Occipital lobe (tissue), 2 donors: Measurements from ENCODE around the gene RPS15.

GRCh38 chr19:912162-912553, 861 bp downstream of the R3HDM4 start:
- RAMPAGE, long total RNA: no peak

GRCh38 chr19:1016389-1017038, 4.4 kb downstream of the TMEM259 start:
- RAMPAGE, long total RNA: no peak

GRCh38 chr19:1017039-1017880, 3.7 kb downstream of the TMEM259 start:
- RAMPAGE, long total RNA: no peak

GRCh38 chr19:1035758-1036683, 3.9 kb upstream of the ABCA7 start:
- RAMPAGE, long total RNA: no peak

DNA sequence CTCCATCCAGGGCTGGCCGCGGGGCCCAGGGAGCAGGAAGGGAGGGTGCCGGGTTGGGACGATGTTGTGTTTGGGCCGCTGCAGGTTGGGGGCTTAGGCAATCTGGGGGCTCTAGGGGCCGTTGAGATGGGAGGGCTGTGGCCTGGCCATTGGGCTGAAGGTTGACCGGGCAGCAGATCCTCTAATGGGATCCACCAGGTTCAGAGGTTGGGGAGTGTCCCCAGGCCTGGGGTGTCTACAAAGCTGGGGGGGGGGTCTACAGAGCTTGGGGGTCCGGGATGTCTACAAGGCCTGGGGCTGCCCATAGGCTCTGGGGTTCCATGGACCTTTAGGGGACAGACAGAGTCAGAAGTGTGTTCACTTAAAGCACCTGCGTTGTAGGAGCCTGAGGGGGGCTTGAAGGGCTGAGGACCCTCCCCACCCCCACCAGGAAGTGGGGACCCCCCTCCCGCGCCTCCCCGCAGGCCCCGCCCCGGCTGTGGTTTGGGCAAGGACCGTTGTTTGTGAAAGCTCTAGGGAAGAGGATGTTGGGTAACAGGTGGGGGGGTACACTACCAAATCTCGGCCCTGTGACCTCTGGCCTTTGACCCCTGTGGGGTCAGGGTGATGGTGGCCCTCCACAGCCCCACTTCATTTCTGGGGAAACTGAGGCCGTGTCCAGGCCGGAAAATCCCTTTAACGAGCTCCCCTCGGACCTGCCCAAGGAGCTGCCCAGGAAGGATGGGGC, 906 bp downstream of the ARHGAP45 start:
- RAMPAGE, long total RNA: no peak

GRCh38 chr19:1068437-1069046, 1.6 kb downstream of the ARHGAP45 start:
- RAMPAGE, long total RNA: no peak

- RAMPAGE, long total RNA: no peak
These were observed 23.2 kb downstream of the SBNO2 start for GRCh38 chr19:1150785-1151335.

DNA sequence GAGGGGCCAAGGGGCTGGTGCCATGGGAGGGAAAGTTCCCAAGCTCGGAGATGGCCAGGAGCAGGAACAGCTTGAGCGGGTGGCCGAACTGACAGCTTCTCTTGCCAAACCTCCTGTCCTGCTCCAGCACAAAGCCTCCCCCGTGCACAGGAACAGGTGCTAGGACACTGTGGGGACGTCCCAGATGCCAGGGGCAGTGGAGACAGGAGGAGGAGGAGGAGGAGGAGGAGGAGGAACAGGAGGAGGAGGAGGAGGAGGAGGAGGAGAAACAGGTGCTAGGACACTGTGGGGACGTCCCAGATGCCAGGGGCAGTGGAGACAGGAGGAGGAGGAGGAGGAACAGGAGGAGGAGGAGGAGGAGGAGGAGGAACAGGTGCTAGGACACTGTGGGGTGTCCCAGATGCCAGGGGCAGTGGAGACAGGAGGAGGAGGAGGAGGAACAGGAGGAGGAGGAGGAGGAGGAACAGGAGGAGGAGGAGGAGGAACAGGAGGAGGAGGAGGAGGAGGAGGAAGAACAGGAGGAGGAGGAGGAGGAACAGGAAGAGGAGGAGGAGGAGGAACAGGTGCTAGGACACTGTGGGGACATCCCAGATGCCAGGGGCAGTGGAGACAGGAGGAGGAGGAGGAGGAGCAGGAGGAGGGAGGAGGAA, 9.8 kb downstream of the SBNO2 start:
- RAMPAGE, long total RNA: no peak

GRCh38 chr19:1169675-1170764, 4.0 kb downstream of the SBNO2 start:
- RAMPAGE, long total RNA: no peak

DNA sequence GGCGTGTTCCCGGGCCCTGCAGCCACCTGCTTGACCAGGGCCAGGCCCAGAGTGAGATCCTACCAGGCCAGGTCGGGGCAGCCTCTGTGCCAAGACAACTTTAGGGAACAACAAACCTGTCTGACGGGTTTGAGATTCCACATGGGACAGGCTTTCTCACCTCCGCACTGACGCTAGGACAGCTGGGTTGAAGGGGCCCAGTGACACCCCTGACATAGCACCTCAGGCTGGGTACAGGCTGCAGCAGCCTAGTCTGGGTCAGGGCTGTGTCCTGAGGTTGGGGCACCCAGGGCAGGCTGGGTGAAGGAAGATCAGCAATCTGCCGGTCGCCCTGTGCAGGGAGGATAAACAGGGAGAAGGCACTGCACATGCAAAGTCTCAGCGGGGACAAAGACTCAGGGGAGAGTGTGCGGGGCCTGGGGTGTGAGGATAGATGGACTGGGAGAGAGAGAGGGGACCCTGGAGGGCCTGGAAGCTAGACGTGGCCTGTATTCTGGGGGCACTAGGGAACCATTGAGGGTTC, 7.7 kb upstream of the SBNO2 start:
- RAMPAGE, long total RNA: no peak

DNA sequence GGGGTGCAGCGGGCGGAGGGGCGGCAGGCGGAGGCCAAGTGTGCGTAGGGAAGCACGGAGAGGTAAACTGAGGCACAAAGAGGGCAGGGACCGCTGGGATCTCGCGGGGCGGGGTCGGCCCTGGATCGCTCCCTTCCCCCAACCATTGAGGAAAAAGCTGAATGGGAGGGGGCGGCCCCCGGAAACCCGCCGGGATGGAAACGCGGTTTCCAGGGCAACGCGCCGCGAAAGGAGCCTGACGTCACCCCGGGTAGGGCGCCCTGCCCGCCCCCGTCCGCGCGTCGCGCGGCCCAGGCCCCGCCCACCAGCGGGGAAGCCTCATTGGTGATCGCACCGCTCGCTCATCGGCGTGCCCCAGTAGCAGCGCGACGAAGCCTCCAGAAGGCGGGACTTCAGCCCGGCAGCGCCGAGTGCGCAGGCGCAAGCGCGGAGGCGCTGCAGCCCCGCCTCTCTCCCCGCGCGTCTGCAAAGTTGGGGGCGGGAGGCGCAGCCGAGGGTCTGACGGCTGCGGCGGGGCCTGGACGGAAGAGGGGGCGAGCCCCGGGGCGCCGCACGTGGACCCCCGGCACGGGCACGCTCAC, 8.4 kb upstream of the CIRBP start:
- RAMPAGE, long total RNA: start-site peak on the plus strand centred at position 487 of the sequence, 116 bp wide, 156 and 91 reads in 2 replicates

GRCh38 chr19:1282660-1282866, 3.1 kb upstream of the EFNA2 start:
- RAMPAGE, long total RNA: no peak

DNA sequence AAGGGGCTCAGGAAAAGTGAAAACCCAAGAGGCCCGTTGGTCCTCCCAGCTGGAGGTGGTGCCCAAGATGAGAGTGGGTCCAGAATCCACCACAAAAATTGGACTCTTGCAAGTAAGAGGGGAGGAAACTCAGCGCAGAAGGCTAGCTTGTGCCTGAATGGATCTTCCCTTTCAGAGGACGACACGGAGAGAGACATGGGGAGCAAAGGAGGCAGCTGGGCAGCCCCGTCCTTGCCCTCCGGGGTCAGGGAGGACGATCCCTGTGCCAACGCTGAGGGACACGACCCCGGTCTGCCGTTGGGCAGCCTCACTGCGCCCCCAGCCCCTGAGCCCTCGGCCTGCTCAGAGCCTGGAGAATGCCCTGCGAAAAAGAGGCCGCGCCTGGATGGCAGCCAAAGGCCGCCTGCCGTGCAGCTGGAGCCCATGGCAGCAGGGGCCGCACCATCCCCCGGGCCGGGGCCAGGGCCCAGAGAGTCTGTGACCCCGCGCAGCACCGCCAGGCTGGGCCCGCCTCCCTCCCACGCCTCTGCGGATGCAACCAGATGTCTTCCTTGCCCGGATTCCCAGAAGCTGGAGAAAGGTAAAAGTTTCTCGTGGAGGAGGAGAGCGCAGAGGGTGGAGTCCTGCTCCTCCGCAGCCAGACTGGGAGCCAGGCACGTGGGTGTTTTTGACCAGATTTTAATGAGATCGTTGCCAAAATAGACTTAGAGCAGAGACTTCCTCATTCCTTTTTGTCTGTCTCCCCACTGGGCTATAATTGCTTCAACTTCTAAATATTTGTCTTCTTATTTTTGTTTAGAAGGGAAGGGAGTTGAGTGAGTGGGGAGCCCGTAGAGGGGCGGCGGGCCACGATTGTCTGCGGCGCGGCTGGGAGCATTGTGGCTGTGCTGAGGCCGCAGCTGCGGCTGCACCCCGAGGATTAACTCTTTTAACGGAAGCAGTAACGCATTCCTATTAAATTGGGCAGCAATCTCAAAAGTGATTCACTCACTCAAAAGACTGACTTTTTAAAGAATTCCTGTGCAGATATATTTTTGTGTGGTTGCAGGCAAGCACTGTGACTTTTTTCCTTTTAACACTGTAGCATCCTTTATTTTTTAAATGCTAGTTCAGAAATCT, 6.1 kb downstream of the PWWP3A start:
- RAMPAGE, long total RNA: no peak

GRCh38 chr19:1361952-1362476, 7.3 kb downstream of the PWWP3A start:
- RAMPAGE, long total RNA: no peak

DNA sequence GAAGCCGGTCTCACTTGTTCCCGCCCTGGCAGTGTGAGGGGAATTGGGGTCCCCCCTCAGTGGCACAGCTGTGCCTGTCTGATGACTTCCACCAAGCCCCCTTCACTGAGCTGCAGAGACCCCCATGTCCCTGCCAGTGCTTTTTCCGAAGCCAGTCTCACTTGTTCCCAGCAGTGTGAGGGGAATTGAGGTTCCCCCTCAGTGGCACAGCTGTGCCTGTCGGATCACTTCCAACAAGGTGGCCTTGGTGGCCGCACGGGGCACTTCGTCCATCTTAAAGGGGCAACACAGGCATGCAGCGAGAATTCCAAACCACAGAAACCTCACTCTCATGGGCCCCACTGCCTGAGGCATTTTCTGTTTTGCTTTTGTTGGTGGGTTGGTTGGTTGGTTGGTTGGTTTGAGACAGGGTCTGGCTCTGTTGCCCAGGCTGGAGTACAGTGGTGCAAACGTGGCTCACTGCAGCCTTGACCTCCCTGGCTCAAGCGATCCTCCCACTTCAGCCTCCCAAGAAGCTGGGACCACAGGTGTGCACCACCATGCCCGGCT, 3.8 kb upstream of the NDUFS7 start:
- RAMPAGE, long total RNA: no peak

DNA sequence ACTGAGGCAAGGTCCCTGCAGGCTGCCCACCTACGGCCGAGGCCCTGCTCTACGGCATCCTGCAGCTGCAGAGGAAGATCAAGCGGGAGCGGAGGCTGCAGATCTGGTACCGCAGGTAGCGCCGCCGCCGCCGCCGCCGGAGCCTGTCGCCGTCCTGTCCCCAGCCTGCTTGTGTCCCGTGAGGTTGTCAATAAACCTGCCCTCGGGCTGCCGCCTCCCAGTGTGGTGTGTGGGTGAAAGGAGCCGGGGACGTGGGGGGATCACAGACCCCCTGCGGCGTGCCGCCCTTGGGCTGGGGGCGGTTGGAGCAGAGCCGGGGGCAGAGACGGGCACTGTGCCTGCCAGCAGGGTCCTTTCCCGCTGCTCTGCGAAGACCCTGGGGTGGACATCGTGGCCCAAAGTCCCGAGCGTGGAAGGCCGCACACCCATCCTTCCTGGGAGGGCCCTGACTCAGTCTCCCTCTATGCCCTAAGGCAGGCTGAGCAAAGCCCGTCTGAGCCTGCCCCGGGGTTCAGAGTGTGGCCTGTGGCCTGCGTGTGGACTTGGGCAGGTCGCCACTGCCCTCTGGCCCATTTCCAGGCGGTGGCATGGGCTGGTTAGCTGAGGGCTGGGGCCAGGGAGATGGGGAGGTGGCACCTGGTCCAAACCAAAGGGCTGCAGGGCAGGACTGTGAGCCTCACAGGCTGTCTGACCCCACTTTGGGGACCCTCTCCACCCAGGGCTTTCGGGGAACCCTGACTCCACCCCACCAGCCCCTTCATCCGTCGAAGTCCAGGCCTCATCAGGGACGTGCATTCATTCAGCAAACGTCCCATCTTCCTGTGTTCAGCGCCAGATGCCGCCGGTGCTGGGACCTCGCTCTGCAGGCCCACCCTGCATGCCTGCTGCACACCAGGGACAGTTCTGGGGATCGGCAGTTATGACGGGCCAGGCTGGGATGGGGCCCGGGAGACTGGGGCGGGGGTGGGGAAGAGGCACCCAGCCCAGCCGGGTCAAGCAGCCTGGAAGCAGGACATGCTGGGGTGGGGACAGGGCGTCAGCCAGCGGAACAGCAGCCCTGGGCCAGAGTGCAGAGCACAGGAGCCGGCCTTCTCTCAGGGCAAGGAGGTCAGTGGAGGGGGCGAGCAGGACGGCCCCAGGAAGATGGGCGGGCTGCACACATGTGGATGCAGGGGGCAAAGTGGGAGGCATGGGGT, 5.6 kb downstream of the GAMT start:
- RAMPAGE, long total RNA: no peak

DNA sequence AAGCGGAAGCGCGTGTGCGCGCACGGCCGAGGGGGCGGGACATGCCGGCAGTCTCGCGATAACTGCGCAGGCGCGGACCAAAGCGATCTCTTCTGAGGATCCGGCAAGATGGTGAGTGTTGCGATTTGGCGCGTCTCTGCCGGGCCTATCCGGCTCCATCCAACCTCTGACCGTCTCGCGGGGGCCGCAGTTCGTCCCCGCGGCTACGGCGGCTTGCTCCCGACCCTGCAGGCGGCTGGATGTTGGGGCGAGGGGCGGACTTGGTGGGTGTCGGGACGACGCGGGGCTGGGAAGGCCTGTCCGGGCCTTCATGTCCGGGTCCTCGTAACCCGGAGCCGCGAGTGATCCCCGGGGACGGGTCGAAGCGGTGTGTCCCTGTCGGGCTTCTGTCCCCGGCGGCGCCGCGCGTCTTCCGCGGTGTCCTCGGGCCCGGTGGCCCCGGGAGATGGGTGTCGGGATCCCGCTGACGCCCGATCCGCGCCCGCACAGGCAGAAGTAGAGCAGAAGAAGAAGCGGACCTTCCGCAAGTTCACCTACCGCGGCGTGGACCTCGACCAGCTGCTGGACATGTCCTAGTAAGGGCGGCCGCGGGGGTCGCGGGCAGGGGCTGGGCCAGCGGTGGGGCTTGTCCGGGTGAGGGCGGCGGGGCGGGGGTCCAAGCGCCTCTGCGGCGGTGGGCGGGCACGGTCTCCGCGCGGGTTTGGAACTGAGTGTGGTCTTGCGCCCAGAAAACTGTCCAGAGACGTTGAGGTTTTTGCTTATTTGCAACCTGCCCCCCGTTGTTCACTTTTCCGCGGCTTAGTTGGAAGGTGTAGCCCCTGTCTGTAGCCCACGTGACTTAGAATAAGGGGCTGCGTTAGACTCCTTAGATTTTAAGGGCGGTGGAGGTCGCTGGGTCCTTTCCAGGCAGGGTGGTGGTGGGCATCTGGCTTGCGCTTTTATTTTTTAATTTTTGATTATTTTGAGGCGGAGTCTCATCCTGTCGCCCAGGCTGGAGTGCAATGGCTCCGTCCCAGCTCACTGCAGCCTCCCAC, at the start of gene RPS15:
Gene RPS15, plus strand, starts transcription at position 79 of the 1,034 bp plus-strand sequence.
- RAMPAGE, long total RNA: start-site peak on the plus strand centred at position 88 of the sequence, 15 bp wide, 19,615 and 6,322 reads in 2 replicates

GRCh38 chr19:1489459-1489996, 622 bp downstream of the PCSK4 start:
- RAMPAGE, long total RNA: no peak

- RAMPAGE, long total RNA: start-site peak on the plus strand at chr19:1566752-1566774, 17 and 19 reads in 2 replicates
These were observed 1.8 kb downstream of the MEX3D start for GRCh38 chr19:1566188-1566865.

- RAMPAGE, long total RNA: no peak
These were observed 764 bp downstream of the MEX3D start for GRCh38 chr19:1567398-1567723.